ENCODE measurements around a stretch of chr7.

DNA sequence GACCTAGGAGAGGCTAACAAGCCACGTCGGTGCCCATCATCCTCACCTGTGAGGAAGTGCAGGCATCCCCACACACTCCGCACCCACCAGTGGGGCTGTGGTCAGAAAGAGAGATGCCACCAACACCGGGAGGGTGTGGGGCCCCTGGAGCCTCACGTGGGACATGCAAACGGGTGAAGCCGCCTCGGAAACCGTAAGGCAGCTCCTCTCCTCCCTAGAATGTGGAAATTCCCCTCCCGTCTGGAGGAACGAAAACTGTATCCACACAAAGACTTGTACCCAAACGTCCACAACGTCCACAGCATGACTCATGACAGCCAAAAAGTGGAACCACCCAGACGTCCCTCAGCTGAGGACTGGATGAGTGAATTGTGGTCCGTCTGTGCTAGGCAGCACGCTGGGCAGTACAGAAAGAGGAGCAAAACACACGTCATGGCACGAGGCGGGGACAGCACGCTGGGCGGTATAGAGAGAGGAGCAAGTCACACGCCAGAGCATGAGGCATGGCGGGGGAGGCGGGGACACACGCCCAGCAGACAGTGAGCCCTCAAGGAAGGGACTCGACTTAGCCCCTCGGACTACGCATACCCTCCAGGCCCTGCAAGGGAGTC, 246.1 kb downstream of the ELFN1 start:
- RRBS = no CpG with 5 or more reads among the region's 28 CpGs

GRCh38 chr7:1923383-1923681, 253.3 kb downstream of the ELFN1 start:
- RRBS = no CpG with 5 or more reads among the region's 21 CpGs

GRCh38 chr7:1926291-1927474, 256.6 kb downstream of the ELFN1 start:
- RRBS = no CpG with 5 or more reads among the region's 18 CpGs

GRCh38 chr7:1928951-1929389, 258.9 kb downstream of the ELFN1 start:
- RRBS = no CpG with 5 or more reads among the region's 9 CpGs

DNA sequence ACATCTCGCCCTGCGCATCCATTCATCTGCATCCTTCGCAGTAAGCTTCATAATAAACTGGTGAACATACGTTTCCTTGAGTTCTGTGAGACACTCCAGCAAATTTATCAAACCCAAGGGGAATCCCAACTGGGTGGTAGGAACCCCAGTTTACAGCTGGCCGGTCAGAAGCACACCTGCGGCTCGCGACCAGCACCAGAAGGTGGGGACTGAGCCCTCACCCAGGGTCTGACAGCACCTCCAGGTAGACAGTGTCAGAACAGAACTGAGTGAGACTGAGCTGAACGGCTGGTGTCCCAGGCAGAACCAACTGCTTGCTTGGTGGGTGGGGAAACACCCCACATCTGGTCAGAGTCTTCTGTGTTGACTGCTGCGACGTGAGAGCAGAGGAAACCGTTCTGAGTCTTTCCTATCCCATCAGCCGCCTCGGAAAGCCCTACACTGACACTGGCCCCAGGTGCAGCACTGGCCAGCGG, 160.8 kb downstream of the MAD1L1 start:
- RRBS = no CpG with 5 or more reads among the region's 15 CpGs

DNA sequence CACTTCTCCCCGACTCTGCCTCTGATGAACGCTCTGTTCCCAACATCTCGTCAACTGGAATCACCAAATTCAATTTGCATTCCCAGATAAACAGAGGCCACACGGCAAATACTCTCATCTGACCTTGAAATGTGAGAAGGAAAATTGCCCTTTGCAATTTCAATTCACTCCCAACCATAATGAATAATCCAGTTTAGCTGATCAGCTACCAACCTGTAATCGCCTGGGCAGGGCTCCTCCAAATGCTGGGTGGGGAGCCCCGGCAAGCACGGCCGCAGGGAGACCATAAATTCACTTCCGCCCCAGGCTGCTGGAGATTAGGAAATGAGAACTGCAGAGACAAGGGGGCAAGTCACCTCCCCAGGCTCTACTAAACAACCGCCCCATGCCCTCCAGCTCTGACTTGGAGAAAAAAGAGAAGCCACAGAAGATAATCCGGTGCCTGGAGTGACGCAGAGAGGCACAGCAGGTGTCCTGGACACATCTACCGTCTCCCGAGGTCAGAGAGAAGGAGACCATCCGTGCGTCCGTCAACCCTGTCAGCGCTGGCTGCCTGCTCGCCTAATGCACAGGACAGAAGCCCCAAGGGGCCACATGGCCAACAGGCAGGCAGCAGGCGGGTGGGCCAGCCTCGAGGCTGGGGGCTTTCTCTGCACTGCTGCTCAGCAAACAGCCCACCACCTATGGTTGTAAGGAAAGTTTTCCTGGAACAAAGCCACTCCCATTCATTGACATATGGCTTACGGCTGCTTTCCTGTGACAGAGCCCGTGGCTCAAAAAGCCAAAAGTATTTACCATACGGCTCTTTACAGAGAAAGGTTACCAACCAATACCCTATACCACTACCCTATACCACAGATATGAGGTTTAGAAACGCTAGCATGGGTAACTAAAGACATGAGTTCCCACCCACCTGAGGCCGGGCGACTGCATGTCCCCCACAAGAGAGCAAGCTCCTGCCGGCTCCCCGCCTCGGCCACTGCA, 153.0 kb downstream of the MAD1L1 start:
- RRBS = 73% methylated on average over 3 of the region's 30 CpGs

DNA sequence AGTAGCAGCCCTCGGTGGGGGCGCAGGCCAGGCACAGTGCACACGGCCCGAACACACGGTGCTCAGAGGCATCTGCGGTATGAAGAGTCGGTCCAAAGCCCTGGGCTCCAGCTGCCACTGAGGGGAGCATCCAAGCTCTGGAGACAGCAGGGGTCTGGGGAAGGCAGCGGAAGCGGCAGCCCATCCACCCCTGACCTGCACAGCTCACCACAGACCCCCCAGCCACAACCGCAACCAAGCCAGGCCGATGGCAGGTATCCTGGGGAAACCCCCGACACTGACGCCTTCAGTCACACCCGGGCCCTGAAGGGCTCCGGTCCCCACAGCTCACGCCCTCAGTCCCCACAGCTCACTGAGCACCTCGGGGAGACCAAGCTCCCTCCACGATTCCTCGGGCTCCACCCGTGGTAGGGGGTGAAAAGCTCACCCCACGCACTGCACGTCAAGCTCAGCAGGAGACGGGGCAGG, 17.0 kb downstream of the NUDT1 start:
- RRBS = no CpG with 5 or more reads among the region's 23 CpGs

DNA sequence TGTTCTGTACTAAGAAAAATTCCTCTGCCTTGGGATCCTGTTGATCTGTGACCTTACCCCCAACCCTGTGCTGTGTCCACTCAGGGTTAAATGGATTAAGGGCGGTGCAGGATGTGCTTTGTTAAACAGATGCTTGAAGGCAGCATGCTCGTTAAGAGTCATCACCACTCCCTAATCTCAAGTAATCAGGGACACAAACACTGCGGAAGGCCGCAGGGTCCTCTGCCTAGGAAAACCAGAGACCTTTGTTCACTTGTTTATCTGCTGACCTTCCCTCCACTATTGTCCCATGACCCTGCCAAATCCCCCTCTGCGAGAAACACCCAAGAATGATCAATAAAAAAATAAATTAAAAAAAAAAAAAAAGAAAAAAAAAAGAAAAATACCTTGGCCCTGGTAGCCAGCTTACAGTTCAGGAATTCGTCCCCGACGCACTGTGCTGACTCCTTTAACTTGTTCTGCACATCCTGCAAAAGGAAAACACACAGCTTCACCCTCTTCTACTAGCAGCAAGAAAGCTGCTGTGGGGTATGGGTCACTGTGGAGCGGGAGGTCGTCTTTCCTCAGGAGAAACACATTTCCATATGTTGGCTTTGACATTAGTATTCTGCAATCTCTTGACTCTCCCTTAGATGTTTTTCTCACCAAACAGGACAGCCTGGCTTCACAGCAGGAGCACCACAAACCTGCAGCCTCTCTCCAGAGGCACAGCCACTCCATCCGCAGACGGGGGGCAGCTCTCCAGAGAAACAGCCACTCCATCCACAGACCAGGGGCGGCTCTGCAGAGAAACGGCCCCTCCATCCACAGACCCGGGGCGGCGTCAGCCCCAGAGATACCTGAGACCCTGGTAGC, 27.4 kb downstream of the NUDT1 start:
- RRBS = no CpG with 5 or more reads among the region's 17 CpGs

DNA sequence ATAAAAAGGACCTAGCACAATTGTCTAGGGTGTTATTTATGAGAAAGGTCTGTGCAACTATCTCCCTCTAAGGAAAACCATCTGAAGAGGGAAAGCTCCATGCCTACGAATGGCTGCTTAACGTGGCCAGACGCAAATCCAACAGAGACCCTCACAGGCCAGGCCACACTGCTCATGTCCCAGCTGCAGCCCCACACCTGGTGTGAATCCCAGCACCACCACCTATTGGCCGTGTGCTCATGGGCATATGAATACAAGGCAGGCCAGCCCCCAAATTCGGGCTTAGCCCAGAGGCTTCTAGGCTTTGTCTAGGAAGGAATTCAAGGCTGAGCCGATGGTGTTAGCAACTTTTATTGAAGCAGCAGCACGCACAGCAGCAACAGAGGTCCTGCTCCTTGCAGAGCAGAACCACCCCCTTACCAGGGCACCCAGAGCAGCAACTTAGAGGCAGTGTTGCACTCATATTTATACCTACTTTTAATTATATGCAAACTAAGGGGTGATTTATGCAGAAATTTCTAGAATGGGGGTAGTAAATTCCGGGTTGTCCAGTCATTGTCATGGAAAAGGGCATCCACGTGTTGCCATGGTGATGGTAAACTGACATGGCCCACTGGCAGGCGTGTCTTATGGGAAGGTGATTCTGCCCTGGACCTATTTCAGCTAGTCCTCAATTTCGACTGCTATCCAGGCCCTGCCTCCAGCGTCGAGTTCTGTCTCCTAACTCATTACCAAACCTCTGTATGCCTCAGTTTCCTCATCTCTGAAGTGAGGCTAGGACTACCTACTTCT, 13.0 kb downstream of the SNX8 start:
- RRBS = no CpG with 5 or more reads among the region's 13 CpGs

- RRBS = no CpG with 5 or more reads among the region's 7 CpGs
These were observed 10.9 kb upstream of the SNX8 start for GRCh38 chr7:2324946-2325671.

DNA sequence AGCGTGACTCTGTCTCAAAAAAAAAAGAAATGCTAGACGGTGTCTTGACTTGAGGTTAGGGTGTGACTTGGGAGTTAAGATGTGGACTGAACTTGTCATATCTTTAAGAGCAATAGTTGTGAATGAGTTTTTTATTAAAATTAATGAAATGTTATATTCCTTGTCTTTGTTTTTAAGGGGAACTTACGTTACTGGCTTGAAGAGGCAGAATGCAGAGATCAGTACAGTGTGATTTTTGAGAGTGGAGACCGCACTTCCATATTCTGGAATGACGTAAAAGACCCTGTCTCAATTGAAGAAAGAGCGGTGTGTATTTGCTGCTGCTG, 8.8 kb downstream of the EIF3B start:
- RRBS = no CpG with 5 or more reads among the region's 6 CpGs

- RRBS = no CpG with 5 or more reads among the region's 7 CpGs
These were observed 9.6 kb downstream of the EIF3B start for GRCh38 chr7:2364153-2364609.

GRCh38 chr7:2368628-2369713, 14.3 kb downstream of the EIF3B start:
- RRBS = no CpG with 5 or more reads among the region's 26 CpGs

DNA sequence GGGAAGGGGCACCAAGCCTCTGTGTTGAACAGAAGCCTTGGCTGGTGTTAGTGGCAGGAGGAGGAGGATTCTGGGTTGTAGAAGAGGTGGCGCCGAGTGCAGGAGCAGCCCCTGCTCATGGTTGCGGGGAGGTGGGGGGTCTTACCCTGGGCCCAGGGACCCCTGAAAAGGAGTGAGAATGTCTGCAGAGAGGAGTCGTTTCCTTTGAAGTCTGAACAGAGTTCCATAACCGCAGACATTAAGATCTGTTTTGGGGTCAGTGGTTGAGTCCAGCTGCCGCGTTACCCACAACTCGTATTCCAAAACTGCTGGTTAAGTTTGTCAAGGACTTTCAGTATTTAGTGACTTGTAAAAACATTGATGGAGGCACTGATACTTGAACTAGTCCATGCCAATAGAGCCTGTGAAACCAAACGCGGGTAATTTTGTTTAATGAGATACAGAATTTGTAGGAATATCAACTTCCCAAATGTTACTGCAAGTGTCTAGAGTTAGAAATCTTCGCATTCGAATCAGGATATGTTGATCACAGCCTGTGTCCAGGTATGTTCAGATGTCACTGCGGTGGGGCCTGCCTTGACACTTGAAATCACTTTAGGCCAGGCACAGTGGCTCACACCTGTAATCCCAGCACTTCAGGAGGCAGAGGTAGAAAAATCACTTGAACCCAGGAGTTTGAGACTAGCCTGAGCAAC, 21.1 kb downstream of the EIF3B start:
- RRBS = no CpG with 5 or more reads among the region's 13 CpGs

DNA sequence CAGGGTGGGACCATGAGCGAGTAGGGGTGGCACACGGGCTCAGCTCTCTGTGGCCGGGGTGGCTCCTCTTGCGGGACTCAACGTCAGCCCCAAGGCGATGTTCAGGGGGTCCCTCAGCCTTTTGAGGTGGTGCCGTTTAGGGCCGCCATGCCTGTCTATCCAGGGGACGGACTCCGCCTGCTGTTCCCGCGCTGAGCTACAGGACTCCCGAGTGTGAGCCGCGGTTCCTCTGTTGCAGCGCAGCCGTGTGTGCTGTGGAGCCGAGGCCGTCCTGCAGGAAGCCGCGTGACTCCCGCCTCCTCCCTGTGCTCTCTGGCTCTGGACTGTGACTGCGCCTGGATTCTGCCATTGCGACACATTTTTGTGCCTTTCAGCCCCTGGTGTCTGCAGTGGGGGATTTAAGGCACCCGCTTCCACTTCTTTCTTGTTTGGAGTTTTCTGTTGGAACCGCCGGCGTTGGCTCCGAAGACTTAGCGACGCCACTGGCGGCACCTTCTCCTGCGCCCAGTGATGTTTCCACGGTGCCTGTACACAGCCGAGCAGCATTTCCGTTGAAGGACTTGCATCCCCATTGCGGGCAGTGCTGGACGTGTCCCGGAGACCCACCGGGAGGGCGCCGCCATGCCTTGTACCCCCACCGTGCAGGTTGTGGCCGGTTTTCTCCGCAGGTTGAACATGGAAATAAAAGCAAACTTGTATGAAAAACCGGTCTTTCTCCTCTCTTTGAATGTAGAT, 23.2 kb upstream of the CHST12 start:
- RRBS = 88% methylated on average over 6 of the region's 46 CpGs

DNA sequence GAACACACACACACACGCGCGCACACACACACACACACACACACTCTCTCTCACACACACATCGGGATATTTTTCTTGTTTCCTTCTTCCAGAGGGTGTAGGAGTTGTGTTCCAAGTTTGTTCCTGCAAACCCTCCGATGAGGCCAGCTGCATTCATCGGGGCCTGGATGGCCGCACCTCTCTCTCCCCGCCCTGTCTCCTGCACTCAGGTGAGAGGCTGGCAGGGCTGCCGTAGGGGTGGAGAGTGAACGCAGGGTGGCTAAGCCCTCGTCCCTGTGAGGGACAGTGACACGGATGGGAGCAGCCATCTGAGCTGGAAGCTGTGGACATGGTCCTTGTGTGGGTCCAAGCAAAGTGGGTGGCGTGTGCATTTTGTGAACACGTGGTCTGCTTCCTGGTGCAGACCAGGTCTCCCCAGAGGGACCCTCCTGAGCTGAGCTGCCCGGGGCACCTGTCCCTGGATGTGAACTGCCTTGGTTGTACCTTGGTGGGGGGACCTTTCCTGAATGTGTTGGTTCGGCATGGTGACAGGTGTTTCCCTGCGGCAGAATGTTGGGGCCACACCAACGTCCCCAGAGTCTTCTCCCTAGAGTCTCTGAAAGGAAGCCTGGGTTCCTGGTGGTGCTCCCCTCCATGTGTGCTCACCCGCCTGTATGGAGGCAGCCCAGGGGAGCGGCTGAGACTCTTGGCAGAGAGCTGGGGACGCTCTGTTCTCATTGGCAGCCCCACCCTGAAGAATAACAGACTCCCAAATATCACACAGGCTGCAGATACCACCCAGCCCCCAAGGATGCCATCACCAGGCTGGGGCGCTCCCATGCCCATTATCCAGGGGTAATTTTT, 34.5 kb downstream of the CHST12 start:
- RRBS = no CpG with 5 or more reads among the region's 22 CpGs

DNA sequence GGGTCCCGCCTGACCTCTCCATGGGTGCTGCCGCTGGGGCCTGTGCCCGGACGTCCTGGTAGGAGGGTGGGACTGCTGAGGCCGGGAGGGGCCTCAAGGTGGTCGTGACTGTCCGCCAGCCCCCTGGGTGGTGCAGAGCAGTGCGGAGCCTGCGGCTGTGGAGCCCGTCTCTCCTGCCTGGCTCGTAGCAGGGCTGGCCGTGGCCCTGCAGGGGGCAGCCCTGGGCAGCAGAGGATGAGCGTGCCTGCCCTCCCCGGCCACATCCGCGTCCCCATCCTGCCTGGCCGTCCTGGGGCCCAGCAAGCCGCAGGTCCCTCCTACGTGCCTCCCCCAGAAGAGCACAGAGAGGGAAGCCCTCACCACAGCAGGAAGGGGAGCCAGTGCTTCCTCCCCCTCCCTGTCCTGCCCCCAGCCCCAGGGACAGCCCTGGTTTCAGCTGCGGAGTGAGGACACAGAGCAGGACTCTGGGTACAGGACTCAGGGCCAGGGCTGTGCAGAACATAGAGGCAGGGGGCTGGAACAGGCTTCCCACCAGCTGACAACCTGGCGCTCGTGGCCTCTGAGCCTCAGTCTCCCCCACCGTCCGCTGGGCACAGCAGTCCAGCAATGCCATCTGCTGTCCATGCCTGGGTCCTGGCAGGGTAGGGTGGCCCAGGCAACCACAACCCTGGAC, 1.5 kb upstream of the GRIFIN start:
- RRBS = no CpG with 5 or more reads among the region's 24 CpGs

DNA sequence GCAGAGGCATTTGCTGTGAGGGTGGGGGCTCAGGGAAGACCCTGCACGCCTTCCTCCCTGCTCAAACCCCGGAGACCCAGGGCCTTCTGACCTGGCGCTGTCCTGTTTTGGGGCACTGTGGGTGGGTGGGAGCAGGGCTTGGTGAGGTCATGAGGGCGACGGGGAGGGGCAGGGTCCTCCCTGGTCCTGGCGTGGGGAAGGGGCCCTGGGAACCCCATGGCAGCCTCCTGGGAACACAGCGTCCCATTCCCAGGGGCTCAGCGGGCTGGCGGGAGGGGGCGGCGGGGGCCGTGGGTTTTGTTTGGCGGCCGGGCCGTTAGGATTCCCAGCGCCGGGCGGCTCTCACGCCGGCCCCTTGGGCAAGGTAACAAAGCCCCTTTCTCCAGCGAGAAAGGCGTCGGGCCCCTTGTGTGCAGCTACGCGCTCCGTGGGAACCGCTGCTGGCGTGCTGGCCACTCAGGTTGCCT, 1.5 kb downstream of the LFNG start:
- RRBS = no CpG with 5 or more reads among the region's 28 CpGs

DNA sequence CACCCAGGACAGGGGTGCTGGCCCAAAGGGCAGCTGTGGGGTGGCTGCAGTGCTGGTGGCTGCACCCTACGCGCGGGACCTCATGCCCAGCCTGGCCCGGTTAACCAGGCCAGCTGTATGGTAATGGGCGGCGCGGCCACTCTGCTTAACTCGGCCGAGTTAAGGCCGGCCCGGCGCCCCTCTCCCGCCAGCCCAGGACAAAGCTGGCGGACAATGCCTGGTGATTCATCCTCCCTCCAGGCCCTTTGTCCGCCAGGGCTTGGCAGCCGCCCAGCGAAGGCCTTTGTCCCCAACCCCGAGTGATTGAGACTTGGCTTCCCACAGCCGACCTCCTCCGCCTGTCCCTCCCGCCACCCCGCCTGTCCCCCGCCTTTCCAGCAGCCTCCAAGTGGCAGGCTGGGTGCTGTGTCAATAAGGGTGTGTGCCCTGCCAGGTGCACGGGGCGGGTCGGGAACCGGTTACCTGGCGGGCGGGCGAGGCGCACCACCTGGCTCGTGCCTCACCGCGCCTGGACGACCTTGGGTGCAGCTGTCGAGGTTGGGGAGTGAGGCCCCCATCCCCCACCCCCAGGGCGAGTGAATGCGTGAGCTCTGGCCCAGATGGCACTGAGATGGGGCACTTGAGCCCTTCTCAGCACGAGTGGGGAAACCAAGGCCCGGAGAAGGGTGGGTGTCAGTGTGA, 4.5 kb downstream of the LFNG start:
- RRBS = 15% methylated on average over 8 of the region's 40 CpGs

- RRBS = no CpG with 5 or more reads among the region's 31 CpGs
These were observed 14.1 kb downstream of the BRAT1 start for GRCh38 chr7:2541134-2541678.

All from BE2C (cell line).